Measurements from ENCODE around the genes OR9A2, OR6V1, TAS2R39, ZYX, OR2F1 and TPK1.

DNA sequence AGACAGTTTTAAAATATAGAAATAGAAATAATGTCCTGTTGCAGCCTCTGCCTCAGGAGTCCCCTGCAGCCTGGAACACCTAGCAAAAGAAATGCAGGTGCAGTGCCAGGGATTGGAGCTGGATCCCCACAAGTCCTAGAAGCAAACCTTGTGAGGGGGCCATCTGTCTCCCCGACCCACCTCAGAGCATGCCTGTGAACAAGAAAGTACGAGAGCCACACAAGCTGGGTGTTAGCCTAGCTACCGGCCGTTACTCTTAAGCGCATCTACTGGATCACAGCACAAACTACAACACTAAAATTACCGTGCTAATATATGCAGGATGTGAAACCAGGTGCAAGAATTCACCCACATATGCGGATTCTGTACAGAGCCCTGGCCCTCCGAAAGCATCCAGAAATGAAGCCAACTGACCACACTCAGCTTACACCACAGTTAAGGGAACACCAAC lies 16.1 kb upstream of the PRSS1 start:
- RRBS, result no CpG with 5 or more reads among the region's 8 CpGs

DNA sequence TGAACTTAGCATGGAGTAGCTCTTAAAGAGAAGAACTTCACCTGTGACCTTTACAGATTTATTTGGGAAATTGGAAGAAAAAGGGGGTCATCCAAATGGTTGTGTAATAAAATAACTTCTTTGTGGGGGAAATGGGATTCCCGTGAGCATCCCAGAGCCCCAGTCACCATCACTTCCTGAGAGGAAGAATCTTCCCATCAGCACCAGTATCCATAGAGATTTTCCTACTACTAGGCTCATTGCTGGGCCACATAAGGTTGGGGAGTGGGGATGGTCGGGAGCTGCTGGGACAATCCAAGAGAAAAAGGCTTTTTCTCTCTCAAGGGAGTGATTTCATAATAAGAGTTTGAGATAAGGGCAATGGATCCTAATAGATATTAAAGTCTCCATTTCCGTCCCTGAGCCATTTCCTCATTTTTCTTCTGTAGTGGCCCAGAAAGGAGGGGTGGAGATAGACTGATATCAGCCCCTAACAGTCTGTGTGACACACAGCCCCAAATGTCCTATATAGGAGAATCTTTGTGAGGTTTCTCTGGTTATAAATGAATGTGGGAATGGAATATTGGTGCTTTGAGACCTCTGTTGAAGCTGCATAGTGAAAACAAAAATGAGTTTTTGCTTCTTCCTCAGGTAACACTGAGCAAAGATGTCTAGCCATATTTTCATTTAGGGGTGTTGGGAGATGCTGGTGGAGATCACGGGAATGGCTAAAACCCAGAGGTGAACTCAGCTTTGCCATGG lies 35.2 kb downstream of the PRSS2 start:
- RRBS, result no CpG with 5 or more reads among the region's 4 CpGs

GRCh38 chr7:142944383-142945039 lies 5.2 kb downstream of the LLCFC1 start:
- RRBS, result no CpG with 5 or more reads among the region's 8 CpGs

DNA sequence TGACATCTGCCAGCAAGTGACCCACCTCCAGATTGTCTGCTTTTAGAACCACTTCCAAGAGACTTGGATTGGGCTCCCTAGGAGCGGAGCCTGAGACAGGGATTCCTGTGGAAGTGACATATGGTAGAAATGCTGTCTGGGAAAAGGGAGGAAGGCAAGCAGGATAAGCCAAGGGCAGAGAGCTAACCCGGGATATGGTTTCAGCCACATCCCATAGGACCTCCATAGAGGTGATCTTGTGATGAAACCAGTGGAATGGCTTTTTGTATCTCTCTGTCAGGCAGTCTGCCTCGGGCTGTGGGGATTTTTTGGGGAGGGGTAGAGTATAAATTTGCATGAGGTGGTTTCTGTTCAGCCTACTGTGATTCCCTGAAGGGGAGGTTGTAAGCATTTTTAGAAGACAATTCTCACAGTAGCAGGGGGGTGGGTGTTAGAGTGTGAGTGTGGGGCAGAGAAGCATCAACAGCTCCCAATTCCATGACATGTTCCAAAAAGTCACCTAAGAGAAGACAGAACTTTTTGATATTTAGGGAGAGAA lies 11.9 kb downstream of the OR9A2 start:
- RRBS, result no CpG with 5 or more reads among the region's 3 CpGs

DNA sequence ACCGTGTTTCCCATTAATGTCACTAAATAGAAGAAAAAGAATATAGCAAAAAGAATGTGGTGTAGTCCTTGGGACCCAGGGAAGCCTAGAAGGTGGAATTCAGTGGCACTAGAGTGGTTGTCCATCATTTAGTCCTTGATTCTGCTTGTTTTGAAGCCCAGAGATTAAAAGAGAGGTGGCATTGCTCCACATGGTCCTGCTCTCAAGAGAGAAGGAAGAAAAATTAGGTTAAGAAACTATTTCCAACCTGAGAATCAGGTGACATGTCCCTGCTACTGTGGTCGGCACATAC lies at the start of gene OR9A2:
TSS of gene OR9A2 (minus strand) at position 128 of the 292 bp plus-strand sequence.
- RRBS, result no CpG with 5 or more reads among the region's 2 CpGs

- RRBS, result no CpG with 5 or more reads among the region's 5 CpGs
Observed at GRCh38 chr7:143052110-143052538, at the start of gene OR6V1. OR6V1 (plus strand) TSS chr7:143052341.

GRCh38 chr7:143183139-143183470 lies at the start of gene TAS2R39:
TAS2R39 (plus strand) TSS chr7:143183419.
- RRBS, result no CpG with 5 or more reads among the region's 2 CpGs

DNA sequence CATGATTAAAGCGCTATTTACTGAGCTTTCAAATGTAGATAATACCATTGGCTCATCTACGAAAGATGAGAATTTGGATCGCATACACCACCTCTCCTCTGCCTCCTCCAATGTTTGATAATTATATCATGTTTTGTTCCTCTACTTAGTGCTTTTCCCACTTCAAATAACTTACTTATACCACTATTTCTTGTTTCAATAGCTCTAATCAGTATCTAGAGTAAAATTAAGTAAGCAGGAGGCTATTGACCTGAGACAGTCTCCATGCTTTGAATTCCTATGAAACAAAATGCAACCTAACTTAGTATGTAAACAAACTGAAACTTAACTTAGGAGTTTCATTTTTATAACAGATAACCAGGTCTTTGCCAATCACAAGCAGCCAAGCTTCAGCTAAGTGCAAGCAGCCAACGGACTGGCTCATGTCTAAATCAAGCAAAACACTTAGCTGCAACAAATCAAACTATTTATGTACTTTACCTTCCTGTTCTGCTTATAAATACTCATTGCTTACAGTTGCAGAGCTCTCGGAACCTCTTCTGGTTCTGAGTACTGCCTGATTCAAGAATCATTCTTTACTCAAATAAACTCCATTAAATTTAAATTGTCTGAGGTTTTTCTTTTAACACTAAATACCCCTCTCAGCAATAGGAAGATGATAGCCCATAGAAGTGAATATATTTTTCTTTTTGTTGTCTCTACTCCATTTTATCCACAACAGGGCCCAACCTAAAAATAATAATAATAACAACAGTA lies 4.4 kb upstream of the GSTK1 start:
- RRBS, result no CpG with 5 or more reads among the region's 5 CpGs

DNA sequence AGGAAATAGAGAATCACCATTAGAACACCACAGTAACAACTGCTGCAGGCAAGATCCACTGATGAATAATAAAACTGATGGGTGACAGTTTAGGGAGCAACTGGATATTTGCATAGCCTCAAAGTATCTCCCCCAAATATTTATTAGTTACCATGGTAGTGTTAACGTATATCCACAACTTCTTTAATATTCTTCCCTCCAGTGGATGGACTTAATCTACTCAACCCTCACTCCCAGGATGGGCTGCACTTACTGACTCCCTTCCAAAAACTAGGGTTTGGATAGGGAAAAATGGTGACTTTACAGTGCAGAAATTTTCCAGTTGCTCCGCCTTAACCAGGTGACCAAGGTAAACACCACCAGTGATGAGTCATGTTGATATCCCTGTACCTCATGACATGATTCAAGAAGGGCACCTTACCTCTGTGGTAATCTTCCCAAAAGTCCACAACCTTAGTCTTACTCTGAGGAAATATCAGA lies 3.6 kb upstream of the GSTK1 start:
- RRBS, result no CpG with 5 or more reads among the region's 2 CpGs

DNA sequence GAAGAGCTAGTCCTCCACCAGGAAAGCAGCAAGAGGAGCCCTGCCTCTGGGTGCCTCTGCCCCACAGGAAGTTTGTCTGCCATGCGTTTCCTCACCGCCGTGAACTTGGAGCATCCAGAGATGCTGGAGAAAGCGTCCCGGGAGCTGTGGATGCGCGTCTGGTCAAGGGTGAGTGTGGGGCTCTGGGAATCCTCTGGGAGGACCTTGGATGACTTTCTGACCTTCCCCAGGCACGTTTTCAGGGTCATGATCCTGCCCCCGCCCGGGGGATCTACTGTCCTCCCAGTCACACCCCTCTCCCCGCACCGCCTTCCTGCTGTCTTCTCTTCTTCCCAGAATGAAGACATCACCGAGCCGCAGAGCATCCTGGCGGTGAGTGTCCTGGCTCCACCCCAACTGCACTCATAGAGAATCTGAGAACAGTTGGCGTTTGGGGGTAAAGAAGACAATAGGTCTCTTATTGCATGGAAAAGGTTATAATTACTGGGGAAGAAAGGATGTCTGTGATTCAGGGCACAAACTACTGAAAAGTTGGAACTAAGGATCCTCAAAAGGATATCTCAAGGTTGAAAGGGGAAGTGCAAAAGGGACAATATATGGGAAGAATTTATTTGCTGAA lies 1.8 kb downstream of the GSTK1 start:
- RRBS, result no CpG with 5 or more reads among the region's 16 CpGs

DNA sequence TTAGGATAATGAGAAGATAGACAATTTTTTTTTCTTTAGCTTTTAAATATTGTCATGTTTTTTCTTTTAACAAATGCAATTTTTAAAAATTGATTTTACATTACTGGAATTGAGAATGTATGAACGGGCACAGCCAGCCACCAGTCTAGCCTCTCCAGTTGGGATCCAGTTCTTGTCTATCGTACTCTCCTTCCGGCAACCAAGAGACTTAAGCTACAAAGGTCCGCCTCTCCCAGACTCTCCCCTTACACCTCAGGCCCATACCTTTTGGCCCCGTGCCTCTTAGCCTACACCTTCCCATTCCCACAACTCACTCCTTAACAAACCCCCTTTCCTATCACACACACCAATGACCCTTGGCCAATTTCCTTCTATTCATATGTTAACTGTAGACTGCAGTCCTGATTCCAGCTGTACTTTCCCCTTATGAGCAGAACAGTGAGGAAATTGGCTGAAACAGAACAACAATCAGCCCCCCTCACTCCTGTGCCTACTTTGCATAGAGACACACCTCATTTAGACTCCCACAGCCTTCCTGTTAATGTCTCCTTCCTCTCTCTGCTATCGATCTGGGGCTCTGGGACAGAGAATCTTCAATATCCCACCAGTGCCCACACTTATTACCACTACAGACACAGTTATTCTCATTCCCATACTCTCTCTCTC lies 1.4 kb upstream of the TMEM139 start:
- RRBS, result no CpG with 5 or more reads among the region's 6 CpGs

DNA sequence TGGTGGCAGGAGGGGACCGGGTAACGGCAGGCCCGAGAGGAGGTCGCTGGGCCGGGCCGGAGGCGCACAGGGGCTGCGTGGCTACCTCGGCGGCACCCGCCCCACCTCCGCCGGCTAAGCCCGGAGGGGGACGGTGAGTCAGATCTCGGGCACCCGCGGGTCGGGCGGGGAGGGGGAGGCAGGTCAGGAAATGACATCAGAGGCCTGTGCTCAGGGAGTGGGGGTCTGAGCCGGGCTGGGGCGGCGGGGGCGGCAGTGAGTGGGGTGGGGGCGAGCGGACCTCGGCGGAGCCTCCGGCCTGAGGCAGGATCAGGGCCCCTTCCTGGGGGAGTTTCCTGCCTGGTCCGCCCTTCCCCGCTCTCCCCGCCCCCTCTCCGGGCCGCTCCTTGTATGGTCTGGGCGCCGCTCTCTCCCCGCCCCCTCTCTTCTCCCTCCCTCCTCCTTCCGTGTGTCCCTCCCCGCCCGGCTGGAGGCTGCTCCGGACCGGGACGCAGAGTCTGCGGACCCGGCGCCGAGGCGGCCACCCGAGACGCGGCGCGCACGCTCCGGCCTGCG lies at the start of gene ZYX:
TSS of gene ZYX (plus strand) at position 491 of the 555 bp plus-strand sequence.
- RRBS, result 1% methylated on average over 47 of the region's 56 CpGs

GRCh38 chr7:143415634-143416344 lies 7.1 kb upstream of the EPHA1 start:
- RRBS, result no CpG with 5 or more reads among the region's 10 CpGs

- RRBS, result no CpG with 5 or more reads among the region's 9 CpGs
Observed at GRCh38 chr7:143434614-143435005, 8.6 kb upstream of the TAS2R60 start.

DNA sequence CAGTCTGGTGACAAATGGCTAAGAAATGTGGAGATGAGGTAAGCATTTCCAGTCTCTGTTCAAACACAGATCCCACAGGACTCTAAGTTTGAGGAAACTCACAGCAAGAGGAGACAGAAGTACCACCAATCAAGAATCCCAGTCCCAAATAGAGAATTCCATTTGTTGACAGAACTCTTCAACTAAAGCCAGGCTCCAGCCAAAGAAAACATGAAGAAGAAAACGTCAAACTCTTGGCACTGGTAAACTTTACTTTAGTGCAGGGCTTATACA lies 49.1 kb upstream of the CTAGE6 start:
- RRBS, result no CpG with 5 or more reads among the region's 1 CpG

GRCh38 chr7:143882607-143883173 lies 19.3 kb downstream of the TCAF1 start:
- RRBS, result no CpG with 5 or more reads among the region's 27 CpGs

DNA sequence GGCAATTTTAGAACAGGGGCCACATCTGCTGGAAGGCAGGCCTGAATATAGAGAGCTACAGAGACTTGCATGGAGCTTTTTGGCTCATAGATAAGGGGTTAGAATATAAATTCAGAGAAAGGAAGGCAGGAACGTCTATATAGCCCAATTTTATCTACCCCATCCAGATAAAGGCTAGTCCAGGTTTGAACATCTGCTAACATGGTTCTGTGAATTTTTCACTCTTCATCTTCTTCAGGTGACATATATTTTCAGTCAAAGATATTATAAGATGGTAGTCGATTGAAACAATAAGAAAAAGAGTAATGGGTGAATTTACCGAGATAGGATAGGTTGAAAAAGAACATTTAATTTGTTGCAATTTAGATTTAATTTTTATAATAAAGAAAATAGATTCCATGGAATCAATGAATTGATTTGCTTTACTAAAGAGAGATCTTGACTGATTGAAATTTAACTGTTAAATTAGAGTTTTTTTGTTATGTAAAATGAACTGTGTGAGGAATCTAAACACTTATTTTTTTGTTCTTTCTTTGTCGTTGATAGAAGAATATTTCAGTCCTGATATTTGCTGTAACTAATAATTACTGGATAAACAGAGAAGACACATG lies at the start of gene OR2F1:
TSS of gene OR2F1 (plus strand) at position 380 of the 611 bp plus-strand sequence.
- RRBS, result no CpG with 5 or more reads among the region's 4 CpGs

GRCh38 chr7:144255466-144255856 lies 9.1 kb downstream of the OR2A7 start:
- RRBS, result no CpG with 5 or more reads among the region's 5 CpGs

GRCh38 chr7:144256097-144256663 lies 8.4 kb downstream of the OR2A7 start:
- RRBS, result no CpG with 5 or more reads among the region's 4 CpGs

- RRBS, result 1% methylated on average over 40 of the region's 93 CpGs
Observed at GRCh38 chr7:144835157-144836273, at the start of gene TPK1. TPK1 (minus strand) TSS chr7:144836053.

Measured in CMK (cell line).